Esophagus muscularis mucosa (tissue), 4 donors: Measurements from ENCODE around the gene PAPOLB.

GRCh38 chr7:4861543-4862373 lies at the start of gene PAPOLB:
Gene PAPOLB (minus strand): TSS chr7:4862030.
- PRO-cap, result bidirectional peak, plus-strand start at chr7:4861848, minus-strand start at chr7:4861790
- RAMPAGE, long total RNA, 4 experiments, result no peak in any of the 4 experiments

GRCh38 chr7:4881876-4882044 lies 1.8 kb downstream of the RADIL start:
- PRO-cap, result no peak
- RAMPAGE, long total RNA, 4 experiments, result no peak in any of the 4 experiments

GRCh38 chr7:5296153-5296801 lies 13.5 kb downstream of the SLC29A4 start:
- PRO-cap, result no peak
- RAMPAGE, long total RNA, 4 experiments, result no peak in any of the 4 experiments

GRCh38 chr7:5411611-5412195 lies 11.9 kb downstream of the TNRC18 start:
- PRO-cap, result no peak
- RAMPAGE, long total RNA, 4 experiments, result no peak in any of the 4 experiments

- PRO-cap, result bidirectional peak, plus-strand start at chr7:5424058, minus-strand start at chr7:5423724; unidirectional peak, plus-strand start at chr7:5424259; bidirectional peak, plus-strand start at chr7:5424619, minus-strand start at chr7:5424448; bidirectional peak, plus-strand start at chr7:5424819, minus-strand start at chr7:5424764; bidirectional peak, plus-strand start at chr7:5425040, minus-strand start at chr7:5424912
- RAMPAGE, long total RNA, 4 experiments, result start-site peak on the plus strand in 1 of 4 experiments, at chr7:5424313-5424342 at its widest, 5 reads per replicate
Observed at GRCh38 chr7:5423969-5424949, 625 bp upstream of the TNRC18 start.

- PRO-cap, result no peak
- RAMPAGE, long total RNA, 4 experiments, result no peak in any of the 4 experiments
Observed at GRCh38 chr7:5425240-5425522, 1.5 kb upstream of the TNRC18 start.

DNA sequence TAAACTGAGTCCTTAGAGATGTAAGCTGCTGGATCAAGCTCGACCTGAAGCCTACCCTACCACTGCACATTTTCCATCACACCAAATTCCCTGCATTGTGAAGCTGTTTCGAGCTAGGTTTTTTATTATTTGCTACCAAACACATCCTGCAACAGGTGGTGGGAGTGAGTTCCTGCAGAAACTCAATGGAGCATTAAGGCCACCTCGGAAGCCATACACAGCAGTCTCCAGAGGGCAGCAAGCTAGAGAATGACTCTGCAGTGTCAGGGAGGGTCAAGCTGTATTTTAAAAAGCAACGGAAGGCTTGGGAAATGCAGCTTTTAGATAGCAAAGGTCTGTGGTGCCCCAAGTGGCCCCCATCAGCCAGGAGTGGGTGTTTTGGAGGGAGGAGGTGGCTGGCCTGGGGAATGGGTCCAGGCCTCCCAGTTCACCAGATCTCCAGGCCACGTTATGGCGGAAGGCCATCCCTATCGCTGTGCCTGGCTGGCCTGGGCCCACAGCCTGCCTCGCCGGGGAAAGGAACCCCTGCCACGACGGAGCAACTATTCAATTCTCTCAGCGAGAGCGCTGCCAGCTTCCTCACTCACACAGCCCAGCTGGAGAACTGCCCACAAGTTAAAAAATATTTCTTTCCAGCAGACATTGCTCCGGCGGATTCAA lies 33.9 kb upstream of the TNRC18 start:
- PRO-cap, result no peak
- RAMPAGE, long total RNA, 4 experiments, result no peak in any of the 4 experiments

DNA sequence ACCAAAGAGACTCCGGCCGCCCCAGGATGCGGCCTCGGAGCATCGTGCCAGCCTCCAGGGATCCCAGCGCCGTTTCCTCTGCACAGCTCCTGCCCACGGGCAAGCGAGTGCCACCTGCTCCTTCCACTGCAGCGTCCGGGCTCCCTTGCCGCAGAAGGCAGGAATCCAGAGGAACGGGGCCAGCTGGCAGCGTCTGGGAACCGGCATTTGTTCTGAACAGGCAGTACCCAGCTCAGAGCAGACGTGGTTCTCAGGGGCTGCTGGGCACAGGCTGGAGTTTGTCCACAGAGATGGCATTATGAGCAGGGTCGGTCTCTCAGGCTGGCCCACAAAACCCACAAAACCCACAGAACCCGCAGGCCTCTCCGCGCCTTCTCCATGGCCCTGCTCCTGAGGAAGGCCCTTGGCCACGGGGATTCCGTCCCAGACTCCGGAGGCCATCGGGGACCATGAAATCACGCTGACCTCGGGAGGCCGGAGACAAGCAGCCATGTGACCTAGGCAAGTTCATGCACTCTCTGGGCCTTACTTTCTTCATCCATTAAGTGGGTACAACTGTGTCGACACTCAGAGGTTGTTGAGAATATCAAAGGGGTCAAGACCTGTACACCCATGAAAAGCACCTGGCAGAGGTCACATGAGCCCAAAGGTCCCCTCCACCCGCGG lies 17.8 kb downstream of the FBXL18 start:
- PRO-cap, result bidirectional peak, plus-strand start at position 235 of the sequence, minus-strand start at position 109 of the sequence
- RAMPAGE, long total RNA, 4 experiments, result no peak in any of the 4 experiments

DNA sequence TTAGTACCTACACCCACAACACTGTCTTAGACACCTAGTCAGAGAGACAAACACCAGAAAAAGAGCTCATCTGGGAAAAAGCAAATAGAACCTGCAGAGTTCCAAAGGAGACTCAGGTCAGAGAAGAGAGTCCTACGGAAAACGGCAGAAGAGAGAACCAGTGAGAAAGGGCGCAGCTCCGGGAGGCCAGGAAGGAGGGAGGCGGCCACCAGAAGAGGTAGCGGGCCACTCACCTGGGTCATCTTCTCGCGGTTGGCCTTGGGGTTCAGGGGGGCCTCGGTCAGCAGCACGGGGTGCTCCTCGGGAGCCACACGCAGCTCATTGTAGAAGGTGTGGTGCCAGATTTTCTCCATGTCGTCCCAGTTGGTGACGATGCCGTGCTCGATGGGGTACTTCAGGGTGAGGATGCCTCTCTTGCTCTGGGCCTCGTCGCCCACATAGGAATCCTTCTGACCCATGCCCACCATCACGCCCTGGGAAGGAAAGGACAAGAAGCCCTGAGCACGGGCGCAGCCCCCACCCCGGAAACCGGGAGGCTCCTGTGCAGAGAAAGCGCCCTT lies 1.4 kb downstream of the ACTB start:
- PRO-cap, result no peak
- RAMPAGE, long total RNA, 4 experiments, result start-site peak on the plus strand in 4 of 4 experiments, centred at positions 255 to 270 of the sequence, 177 to 1,161 reads per replicate

DNA sequence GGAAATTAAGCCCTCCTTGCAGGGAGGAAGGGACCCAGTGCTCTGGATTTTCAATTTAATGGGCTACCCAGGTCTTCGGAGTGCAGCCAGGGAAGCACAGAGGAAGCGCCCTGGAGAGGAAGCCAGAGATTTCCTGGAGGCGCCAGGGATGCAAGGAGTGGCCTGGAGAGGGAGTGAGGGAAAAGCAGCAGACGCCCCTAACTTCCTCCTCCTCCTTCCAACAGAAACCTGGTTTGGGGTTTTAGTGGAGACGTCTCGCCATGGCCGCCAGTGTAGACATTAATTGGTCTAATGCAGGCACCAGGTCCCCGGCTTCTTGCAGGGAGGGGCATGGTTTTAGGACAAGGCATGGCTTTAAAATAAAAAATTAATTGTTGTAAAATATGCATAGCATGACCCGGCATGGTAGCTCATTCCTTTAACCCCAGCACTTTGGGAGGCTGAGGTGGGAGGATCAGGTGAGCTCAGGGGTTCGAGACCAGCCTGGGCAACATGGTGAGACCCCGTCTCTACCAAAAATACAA lies 11.4 kb upstream of the FSCN1 start:
- PRO-cap, result no peak
- RAMPAGE, long total RNA, 4 experiments, result no peak in any of the 4 experiments

DNA sequence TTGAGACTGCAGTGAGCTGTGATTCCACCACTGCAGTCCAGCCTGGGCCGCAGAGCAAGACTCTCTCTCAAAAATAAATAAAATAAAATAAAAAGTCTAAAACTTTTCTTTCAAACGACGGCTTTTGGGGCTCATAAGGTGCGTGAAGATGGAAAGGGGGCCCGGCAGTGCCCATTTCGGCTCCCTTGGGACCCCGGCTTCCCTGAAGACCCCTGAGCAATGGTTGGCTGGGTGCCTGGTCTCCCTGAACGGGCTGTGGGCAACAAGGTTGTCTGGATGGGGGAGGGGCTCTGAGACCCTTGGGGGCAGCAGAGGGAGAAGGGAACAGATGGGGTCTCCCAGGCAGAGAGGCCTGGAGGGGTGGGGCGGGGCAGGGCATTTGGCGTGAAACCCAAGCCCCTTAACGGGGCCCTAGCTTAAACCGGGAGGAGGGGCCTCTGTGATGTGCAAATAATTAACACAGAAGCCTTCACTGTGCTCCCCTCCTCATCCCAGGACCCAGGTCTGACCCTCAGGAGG lies 17.8 kb downstream of the FSCN1 start:
- PRO-cap, result no peak
- RAMPAGE, long total RNA, 4 experiments, result no peak in any of the 4 experiments

DNA sequence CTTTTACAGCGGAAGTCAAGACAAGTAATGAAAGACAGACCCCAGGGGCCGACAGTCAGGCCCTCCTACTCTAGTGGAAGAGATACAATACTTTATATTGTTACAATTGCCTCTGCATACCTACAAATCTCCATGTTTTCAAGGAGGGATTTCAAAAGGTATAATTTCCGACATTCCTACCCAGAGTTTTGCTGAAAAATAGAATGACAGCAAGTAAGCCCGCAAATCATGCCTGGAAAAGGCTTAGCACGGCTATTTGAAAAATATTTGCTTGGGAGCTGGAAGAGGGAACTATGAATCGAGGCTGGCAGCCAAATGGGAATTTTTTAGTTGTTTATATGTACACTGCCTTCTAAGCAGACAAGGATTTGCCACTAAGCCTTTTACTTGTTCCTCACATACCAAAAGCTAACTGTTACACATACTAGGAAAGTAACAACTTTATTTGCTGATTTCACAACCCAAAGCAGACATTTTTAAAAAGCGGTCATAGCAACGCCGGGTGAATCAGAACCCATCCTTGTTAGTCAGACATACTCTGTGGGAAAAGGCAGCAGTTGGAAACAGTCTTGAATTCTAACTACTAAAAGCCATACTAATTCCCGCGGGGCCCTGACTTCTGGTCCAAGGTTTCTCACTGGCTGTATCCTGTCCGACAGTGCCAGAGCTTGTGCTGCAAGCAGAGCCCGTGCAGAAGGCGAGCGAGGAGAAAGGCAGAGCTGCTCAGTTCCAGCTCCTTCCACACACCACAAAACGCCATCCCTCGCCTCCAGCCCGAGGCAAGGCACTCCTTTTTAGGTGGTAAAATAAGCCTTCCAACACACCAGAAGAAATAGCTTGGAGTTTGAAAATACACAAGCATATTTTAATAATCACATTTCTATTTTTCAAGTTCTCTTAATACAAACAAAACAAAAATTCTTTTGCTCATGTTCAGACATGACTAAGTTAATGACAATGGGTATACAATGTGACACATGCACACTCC lies 89.3 kb downstream of the RNF216 start:
- PRO-cap, result bidirectional peak, plus-strand start at position 691 of the sequence, minus-strand start at position 417 of the sequence
- RAMPAGE, long total RNA, 4 experiments, result no peak in any of the 4 experiments

DNA sequence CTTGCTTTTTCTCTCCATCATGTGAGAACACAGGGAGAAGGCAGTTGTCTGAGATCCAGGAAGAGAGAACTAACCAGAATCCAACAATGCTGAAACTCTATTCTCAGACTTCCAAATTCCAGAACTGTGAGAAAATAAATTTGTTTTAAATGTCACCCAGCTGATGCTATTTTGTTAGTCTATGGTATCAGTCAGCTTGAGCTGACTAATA lies 15.0 kb downstream of the RNF216 start:
- PRO-cap, result no peak
- RAMPAGE, long total RNA, 4 experiments, result no peak in any of the 4 experiments

- PRO-cap, result no peak
- RAMPAGE, long total RNA, 4 experiments, result no peak in any of the 4 experiments
Observed at GRCh38 chr7:6015165-6015375, 6.0 kb downstream of the AIMP2 start.

- PRO-cap, result no peak
- RAMPAGE, long total RNA, 4 experiments, result no peak in any of the 4 experiments
Observed at GRCh38 chr7:6016388-6017118, 7.5 kb downstream of the AIMP2 start.

DNA sequence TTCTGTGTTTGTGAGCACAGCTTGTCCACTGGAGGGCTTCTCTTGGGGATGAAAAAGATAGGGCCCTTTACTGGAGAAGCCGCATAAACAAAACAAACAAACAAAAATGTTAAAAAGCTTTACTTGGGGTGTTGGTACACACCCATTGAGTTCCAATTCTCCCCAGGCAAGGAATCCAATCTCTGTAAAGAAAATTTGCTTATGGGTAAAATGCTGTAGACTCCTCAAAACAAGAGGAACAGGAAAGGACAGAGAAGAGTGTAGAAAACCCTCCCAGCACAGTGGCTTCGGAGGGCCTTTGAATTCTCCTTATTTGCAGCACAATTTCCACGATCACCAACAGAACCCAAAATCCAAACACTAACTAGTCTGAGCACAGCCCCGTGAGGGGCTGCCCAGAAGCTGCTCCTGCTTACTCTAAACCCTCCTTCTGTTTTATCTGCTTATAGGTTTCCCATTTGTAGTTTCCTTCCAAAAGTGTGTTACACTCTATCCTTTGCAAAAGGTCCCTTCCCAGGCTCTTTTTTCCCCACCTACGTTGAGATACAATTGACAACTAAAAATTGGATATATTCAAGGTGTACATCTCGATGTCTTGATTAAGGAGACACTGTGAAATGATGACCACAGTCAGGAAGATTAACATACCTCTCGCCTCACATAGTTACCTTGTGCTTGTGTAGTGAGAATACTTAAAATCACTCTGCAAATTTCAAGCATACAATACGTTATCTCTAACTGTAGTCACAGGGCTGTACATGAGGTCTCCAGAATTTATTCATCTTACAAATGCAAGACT lies 23.0 kb downstream of the CYTH3 start:
- PRO-cap, result no peak
- RAMPAGE, long total RNA, 4 experiments, result no peak in any of the 4 experiments

GRCh38 chr7:6256384-6257090 lies 15.9 kb downstream of the CYTH3 start:
- PRO-cap, result unidirectional peak, plus-strand start at chr7:6256850
- RAMPAGE, long total RNA, 4 experiments, result no peak in any of the 4 experiments

- PRO-cap, result no peak
- RAMPAGE, long total RNA, 4 experiments, result no peak in any of the 4 experiments
Observed at GRCh38 chr7:6391746-6392306, 17.5 kb downstream of the RAC1 start.

- PRO-cap, result no peak
- RAMPAGE, long total RNA, 4 experiments, result no peak in any of the 4 experiments
Observed at GRCh38 chr7:6395677-6396633, 21.6 kb downstream of the RAC1 start.

- PRO-cap, result no peak
- RAMPAGE, long total RNA, 4 experiments, result no peak in any of the 4 experiments
Observed at GRCh38 chr7:6424006-6424482, 23.7 kb downstream of the DAGLB start.